Monocyte (primary cell): ENCODE results near the genes UBE3B, FAM222A, TRPV4 and GLTP.

- PRO-cap, 2 experiments, result no peak in any of the 2 experiments
Measured at GRCh38 chr12:108696319-108697115, 34.8 kb downstream of the CORO1C start.

GRCh38 chr12:108798364-108799312, 58.7 kb downstream of the SSH1 start:
- PRO-cap, 2 experiments, result peak in 1 of 2 experiments; most common minus-strand start chr12:108798764 (in 1)

GRCh38 chr12:108940013-108940393, 60.1 kb downstream of the DAO start:
- PRO-cap, 2 experiments, result no peak in any of the 2 experiments

DNA sequence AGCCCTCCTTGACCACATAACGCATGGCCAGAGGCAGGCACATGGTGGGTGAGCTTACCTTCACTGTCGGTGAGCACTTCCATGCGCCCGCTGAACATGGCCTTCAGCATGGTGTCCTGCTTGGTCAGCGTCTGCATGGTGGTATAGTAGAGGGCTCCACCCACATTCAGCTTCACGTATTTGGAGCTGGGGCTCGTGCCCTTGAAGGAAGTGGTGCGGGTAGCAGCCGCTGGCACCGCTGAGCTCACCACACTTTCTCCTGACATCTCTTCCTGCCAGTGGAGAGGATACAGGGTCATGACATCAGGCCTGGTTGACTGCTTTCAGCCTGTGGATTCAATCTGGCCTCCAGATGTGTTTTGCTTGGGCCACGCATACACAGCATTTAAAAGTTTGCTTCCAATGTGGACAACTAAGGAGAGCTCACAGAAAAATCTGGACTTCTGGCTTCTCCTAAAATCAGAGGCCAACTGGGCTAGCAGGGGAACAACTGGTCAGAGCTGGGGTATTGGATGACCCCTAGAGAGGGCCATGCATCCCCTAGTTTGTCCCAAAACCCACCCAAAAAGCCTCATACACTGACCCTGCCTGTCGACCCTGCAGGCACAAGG, 7.5 kb downstream of the KCTD10 start:
- PRO-cap, 2 experiments, result no peak in any of the 2 experiments

DNA sequence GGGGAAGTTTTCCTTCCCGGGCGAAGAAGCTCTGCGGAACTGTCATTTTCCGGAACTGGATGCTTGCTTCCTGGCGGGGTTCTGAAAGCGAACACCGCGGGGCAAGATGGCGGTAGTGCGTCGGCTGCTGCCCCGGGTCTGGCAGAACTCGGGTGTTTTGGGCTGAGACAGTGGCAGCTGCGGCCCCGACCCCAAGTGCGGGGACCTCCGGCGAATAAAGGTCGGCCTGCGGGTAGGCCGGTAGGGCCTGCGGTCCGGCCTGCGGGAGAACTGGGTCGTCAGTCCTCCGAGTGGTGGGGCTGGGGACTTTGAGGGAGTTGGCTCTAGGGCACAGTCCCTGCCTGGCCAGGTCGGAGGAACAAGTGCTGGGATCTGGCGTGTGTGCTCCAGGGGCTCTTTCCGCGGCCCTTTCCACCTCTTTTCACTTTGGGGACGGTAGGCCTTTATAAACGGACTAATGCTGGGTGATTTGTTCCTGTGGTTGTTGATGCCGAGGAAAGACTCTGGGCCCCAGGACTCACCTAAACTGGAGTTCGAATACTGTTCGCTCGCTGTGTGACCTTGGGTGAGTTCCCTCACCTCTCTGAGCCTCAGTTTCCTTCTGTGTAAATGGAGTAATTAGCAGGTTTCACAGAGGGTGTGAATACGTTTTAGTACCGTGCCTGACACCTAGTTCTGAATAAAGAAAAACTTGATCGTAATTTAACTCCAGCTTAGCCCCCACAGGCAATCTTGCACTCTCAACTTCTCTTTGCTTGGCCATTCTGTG, at the start of gene UBE3B:
Gene UBE3B, plus strand, starts transcription at position 90 of the 769 bp plus-strand sequence.
- PRO-cap, 2 experiments, result peak in 2 of 2 experiments; most common plus-strand start position 144 of the sequence (in 2); most common minus-strand start position 364 of the sequence (in 2)

DNA sequence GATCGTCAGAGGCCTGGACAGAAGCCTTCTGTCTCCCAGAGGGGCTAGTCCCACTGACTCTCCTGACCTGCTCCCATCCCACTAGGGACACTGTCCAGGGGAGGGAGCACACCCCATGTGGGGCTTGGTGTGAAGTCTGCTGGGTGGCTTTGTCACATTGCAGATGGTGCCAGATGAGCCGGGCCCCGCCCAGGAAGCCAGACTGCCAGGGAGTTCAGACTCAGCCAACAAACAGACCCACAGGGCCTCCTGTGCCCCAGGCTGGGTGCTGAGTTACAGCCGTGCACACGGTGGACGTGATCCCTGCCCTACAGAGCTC, 28.3 kb downstream of the MMAB start:
- PRO-cap, 2 experiments, result no peak in any of the 2 experiments

DNA sequence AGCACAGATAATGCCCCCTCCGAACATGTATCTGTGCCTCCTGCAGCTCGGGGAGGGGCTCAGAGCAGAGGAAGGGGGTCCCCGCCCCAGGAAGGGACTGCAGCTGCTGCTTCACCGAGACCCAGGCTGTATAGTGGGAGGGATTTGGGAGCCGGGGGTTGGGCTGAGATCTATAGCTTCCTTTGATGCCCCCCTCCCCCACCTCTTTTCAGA, 48.5 kb downstream of the MVK start:
- PRO-cap, 2 experiments, result no peak in any of the 2 experiments

GRCh38 chr12:109713468-109714067, at the start of gene FAM222A:
TSS of gene FAM222A (plus strand) at chr12:109713825.
- PRO-cap, 2 experiments, result peak in 2 of 2 experiments; most common plus-strand start chr12:109713825 (in 1); most common minus-strand start chr12:109713853 (in 1)

DNA sequence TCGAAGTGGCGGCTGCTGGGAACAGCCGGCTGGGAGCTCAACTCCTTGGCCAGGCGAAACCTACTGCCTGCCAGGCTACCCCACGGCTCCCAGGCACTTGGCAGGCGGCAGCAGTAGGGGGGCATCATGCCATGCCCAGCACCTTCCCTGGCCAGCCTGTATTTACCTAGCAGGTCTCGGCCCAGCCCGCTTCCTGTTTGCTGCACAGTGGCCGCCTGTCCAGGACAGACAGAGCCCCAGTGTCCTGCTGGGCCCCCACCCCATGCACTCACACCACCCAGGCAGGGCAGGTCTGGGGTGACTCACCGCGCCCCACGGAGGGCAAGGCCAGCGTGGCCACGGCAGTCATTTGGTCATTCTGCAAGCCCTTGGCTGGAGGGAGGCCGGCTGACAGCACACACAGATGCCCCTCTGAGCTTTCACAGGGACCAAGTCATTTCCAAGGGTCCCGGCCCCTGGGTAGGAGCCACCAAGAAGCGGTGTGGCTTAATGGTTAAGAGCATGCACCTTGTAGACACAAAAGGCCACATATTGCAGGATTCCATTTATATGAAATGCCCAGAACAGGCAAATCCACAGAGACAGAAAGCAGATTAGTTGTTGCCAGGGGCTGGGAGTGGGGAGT, 10.0 kb downstream of the TRPV4 start:
- PRO-cap, 2 experiments, result no peak in any of the 2 experiments

- PRO-cap, 2 experiments, result no peak in any of the 2 experiments
Measured at GRCh38 chr12:109833045-109833808, at the start of gene TRPV4. TSS of gene TRPV4 (minus strand) at chr12:109833398.

DNA sequence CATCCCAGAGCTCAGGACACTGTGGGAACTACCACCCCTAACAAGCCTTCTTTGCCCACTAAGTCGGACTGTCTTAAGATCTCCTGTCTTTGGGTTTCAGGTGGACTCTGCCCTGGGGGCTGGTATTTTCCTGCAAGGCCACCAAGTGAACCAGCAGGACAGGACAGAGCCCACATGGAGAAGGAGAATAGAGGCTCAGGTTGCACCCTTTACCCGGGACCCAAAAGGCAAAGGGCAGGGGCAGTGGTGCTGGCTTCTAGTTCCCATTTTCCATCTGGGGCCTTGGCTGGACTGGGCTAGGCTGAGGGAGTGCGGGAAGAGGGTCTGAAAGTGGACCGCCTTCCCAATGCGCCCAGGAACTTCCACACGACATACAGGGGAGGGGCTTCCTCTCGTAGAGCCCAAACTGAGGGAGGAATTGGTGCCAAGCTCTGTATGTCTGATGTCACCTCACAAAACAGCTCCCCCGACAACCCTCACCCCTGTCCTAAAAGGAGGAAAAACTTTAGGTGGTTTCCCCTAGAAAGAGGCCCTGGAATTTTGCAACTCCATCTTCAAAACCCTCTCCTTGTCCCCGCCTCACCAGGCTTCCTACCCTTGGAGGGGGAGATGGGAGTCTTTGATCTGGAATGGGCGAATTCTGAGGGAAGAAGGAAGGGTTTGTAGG, 1.1 kb downstream of the GLTP start:
- PRO-cap, 2 experiments, result no peak in any of the 2 experiments

- PRO-cap, 2 experiments, result peak in 2 of 2 experiments; most common plus-strand start chr12:109880197 (in 1); most common minus-strand start chr12:109880008 (in 1)
Measured at GRCh38 chr12:109879787-109880929, at the start of gene GLTP. TSS of gene GLTP (minus strand) at chr12:109880541.

DNA sequence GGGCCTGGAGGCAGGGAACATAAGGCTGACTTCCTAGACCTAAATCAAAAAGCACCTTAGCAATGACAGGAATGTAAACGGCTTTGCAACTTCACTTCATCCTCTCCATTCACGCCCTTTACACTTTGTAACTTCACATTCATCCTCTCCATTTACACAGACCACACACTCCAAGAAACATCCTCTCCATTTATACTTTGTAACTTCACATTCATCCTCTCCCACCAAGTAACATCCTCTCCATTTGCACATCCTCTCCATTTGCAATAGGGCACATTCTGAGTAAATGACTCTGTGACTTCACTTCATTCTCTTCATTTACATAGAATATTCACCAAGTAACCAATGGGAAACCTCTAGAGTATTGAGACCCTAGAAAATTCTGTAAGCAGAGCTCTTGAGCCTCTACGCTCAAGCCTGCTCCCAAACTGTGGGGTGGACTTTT, 817 bp upstream of the GLTP start:
- PRO-cap, 2 experiments, result no peak in any of the 2 experiments

GRCh38 chr12:109903688-109904277, 3.7 kb downstream of the TCHP start:
- PRO-cap, 2 experiments, result no peak in any of the 2 experiments

GRCh38 chr12:109995202-109996162, 686 bp downstream of the GIT2 start:
- PRO-cap, 2 experiments, result peak in 2 of 2 experiments; most common plus-strand start chr12:109995961 (in 2); most common minus-strand start chr12:109995813 (in 2)

DNA sequence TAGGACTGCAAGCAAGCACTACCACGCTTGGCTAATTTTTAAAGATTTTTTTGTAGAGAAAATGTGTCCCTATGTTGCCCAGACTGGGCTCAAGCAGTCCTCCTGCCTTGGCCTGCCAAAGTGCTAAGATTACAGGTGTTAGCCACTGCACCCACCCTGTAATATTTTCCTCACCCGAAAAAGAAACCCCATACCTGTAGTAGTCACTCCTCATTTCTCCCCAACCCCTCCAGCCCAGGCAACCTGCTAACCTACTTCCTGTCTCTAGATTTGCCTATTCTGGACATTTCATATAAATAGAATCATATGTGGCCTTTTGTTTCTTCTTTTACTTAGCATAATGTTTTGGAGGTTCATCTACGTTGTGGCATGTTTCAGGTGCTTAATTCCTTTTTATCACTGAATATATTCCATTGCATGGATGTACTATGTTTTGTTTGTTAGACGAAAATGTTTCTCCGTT, 6.1 kb downstream of the ANKRD13A start:
- PRO-cap, 2 experiments, result no peak in any of the 2 experiments

DNA sequence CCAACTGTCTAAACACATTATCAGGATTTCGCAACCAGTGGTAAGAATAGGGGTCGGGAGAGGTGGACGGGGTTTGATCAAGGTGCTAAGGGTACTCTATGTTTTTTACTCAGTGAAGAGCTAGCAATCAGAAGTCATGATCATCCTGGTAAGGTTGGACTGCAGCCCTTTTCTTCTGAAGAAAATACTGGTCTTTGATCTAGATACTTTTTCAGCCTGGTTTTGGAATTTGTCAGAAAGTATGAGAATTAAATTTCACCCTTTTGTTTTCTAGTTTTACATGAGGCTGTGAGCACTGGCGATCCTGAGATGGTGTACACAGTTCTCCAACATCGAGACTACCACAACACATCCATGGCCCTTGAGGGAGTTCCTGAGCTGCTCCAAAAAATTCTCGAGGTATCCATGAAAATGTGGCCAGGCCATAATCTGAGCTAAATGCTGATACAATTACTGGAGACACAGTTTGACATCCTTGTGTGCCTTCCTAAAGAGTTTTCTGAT, 13.7 kb downstream of the ANKRD13A start:
- PRO-cap, 2 experiments, result no peak in any of the 2 experiments

DNA sequence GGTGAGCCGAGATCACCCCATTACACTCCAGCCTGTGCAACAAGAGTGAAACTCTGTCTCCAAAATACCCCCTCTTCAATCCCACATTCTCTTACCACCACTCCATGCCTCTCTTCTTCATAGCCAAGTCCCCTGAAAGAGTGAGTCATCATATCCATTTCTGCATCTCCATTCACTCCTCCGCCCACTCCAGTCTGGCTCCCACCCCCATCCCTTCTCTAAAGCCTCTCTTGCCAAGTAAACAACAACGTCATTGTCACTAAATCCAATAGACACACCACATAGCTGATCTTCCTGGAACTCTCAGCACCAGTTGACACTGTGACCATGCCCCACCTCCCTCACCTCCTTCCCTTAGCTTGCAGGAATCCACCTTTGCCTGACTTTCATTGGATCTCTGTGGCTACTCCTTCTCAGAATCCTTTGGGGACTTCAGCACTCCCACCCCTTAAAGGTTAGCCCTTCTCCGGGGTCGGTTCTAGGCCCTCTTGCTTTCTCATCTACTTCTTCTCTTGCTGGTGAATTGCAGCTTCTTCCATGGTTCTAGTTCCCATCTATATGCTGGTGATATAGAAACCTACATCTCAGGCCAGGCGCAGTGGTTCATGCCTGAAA, 12.0 kb upstream of the C12orf76 start:
- PRO-cap, 2 experiments, result no peak in any of the 2 experiments

DNA sequence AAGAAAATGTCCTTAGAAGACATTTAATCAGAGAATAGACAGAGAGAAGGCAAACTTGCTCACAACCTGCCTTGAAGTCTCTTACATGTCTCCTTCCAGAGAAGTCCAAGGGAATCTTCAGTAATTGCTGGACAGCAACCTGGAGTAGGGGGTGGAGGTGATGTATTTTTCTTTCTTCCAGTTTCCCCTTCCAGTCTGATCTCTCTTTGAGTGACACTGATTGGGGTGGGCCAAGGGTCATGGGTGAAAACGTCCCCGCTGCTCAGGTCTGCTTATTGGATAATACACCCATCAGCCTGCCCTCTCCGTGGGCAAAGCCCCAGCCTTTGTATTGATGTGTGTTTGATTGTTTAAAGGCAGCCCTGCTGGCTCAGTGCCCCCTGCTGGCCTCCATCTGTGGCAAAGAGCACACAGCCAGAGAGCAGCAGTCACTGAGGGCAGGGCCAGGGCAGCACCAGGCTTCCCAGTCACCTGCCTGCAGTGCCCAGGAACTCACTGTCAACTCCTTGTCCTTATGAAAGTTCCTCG, 35.7 kb upstream of the ATP2A2 start:
- PRO-cap, 2 experiments, result no peak in any of the 2 experiments

DNA sequence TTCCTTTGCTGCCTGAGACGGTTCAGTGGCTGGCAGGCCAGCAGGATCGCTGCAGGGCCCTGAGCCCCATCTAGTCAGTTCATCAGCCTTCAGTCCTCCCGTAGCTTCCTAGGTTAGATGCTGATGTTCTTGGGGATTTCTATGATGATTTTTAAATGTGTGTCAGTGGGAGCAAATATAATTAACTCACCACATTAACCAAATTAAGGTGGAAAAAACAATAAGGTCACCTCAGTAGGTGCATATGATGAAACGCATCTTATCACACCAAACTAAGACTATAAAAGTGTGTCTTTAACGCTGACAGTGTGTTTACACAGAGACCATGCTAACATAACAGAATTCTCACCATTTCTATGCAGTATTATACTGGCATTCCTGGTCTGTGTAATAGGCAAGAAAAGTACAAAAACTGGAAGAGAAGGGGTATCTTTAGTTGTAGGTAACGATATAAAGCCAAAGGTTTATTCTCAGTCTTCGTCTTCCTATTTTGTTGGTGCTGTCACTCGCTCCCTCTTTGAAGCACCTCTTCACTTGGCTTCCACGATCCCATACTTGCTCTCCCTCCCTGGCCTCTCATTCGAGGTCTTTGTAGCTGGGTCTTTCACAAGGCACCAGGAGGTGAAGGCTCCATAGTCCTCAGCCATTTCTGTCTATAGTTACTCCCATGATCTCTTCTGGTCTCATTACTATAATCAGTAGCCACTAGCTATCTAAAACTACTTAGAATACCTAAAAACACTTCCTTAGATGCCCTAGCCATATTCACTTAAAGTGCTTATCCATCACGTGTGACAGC, 56.7 kb downstream of the ATP2A2 start:
- PRO-cap, 2 experiments, result no peak in any of the 2 experiments